Rectum (tissue), 1 donor: ENCODE data around the genes PIEZO2 and MC2R.

DNA sequence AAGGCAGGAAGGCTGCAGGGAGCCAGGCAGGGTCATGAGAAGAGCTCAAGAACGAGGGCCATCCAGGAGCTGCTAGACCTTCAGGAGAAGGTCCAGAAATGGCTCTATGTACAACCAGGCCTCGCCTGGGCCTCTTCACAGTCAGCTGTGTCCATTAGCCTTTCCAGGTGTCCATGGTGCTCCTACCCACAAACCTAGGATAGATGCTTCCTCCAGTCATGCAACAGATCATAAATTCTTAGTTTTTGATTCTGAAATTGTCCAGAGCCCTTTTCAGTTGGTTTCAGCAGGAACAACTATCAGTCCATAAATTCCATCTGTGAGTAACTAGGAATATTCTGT is 92.8 kb downstream of the PIEZO2 start:
- PRO-cap, result no peak

- PRO-cap, result no peak
Observed at GRCh38 chr18:11121608-11121862, 27.8 kb downstream of the PIEZO2 start.

DNA sequence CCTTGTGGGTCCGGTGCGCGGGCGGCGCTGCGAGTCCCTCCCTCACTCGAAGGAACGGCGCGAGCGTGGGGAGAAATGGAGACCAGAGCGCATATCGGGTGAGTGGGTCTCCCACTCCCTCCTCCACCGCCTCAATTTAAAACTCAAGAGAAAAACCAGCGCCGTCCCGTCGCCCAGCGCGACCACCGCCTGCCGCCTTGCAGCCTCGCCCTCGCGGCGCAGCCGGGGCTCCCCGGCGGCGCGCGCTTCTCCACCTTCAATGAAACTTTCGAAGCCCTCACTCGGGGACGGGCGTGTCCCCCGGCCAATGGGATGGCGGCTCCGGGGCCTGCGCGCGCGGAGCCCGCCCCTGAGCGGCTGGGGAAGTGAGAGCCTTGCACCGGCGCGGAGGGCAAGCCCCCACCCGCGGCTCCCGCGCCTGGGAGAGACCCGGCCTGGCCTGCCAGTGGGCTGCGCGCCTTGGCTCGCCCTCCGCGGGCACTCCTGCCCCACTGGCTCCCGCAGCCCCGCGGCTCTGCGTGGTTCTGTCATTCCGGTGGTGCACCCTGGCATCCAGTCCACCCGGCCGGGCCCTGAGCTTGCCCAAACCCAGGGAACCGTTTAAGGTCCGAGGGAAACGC is at the start of gene PIEZO2:
PIEZO2 (minus strand) TSS at position 261 of the 620 bp plus-strand sequence.
- PRO-cap, result bidirectional peak, plus-strand start at position 377 of the sequence, minus-strand start at position 261 of the sequence

DNA sequence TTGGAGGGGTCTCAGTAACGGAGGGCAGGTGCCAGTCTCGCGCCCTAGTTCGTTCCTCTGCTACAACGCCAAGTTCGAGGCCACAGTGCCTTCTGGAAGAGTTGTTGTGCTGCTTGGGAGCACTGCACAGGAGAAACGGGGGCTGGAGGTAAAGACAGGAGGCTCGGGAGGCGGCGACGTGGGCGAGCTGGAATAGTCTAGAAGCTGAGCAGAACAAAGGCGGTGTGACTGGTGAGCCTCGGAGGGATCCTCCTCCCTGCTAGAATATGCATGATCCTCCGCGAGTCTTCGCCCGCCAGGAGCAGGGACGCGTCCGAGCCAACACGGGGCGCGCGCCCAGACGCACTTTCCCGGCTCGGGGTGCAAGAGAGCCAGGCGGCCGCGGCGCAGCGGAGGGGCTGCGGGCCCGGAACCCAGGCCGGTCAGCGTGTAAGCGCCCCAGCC is 62.2 kb downstream of the GNAL start:
- PRO-cap, result unidirectional peak, plus-strand start at position 345 of the sequence

DNA sequence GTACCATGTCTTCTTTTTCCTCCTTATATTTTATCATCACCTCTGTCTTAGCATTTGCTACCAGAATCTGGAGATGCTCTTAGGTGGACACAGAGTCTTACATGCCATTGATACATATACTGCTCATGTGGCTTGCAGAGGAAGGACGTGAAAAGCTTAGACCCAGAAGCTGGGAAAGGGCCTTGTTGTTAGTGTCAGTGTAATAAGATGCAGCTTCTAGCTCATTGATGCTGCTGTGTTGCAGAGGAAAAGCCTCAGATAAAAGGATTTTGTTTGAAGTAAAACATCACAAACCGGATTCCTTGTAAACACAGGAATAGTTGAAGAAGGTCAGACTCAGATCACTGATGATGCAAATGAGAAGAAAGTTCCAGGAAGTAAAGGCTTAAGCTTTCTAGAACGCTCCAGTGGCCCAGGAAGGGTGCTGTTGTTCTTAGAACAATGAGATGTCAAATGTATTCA is 61.5 kb upstream of the CHMP1B start:
- PRO-cap, result no peak

DNA sequence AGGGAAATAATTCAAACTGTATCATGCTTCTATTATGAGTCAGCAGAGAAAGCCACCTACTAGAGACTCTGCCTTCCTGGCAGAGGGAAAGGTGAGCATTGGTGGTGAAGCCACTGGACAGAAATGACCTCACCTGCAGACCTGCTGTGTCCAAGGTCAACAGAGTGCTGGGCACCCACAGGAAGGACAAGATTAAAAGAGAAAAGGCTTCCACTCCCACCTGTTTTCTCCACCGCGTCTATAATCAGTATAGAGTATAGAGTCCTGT is 20.4 kb downstream of the MPPE1 start:
- PRO-cap, result unidirectional peak, plus-strand start at position 98 of the sequence

GRCh38 chr18:12254521-12254930 is 365 bp downstream of the CIDEA start:
- PRO-cap, result no peak

DNA sequence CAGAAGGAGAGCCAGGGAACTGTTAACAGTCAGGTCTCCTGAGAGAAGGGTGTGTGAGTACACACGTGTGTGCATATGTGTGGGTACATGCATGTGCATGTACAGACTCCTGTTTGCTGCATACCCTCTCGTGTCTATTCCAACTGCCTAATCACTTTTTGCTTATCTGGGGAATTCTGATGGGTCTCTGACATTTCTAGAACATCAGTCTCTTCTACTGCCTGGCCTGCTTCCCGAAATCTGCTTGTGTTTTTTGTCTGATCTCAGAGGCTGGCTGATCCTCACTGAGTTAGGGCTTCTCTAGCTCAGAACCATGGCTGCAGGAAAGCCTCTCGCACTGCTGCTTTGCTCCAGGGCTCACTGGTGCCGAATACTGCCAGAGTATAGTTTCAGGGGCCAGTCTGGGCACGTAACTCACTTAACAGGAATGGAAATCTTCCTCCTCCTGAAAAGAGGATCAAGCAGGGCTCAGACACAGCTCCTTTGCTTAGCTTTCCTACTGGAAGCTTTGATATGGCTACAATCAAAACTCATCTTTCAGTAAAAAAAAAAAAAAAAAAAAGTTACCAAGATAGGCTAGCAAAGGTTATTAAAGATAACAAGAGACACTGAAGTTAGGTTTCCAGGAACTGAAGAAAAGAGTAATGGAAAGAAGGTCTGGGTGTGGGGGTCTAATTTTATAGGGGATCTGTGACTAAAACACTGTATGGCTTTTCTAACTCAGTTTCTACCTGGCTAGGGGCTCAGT is 63.0 kb downstream of the PRELID3A start:
- PRO-cap, result no peak

DNA sequence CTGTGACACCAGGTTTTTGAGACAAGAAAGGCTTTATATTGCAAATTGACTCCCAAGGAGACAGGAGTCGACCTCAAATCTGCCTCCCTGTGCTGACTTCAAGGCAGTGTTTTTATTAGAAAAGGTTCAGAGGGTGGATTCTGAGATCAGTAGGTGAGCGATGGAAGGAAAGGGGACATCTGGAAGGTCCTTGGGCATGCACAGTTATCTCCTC is 10.4 kb downstream of the PSMG2 start:
- PRO-cap, result no peak

- PRO-cap, result unidirectional peak, minus-strand start at chr18:12947412; unidirectional peak, minus-strand start at chr18:12947498; bidirectional peak, plus-strand start at chr18:12948031, minus-strand start at chr18:12947664
Observed at GRCh38 chr18:12946484-12947797, 870 bp upstream of the SEH1L start.

DNA sequence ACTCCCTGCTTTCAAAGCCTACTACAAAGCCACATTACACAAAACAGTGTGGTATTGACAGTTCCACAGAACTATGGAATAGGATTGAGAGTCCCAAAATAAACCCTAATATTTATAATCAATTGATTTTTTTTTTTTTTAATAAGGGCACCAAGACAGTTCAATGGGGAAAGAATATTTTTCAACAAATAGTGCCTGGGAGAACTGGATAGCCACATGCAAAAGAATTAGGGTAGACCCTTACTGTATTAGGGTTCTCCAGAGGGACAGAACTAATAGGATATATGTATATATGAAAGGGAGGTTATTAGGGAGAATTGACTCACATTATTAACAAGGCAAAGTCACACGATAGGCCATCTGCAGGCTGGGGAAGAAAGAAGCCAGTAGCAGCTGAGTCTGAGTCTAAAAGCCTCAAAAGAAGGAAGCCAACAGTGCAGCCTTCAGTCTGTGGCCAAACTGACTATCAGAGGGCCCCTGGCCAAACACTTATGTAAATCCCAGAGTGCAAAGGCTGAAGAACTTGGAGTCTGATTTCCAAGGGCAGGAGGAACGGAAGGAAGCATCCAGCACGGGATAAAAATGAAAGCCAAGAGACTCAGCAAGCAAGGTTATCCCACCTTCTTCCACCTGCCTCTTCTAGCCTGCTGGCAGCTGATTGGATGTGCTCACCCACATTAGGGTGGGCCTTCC is 108.1 kb upstream of the LDLRAD4 start:
- PRO-cap, result no peak

DNA sequence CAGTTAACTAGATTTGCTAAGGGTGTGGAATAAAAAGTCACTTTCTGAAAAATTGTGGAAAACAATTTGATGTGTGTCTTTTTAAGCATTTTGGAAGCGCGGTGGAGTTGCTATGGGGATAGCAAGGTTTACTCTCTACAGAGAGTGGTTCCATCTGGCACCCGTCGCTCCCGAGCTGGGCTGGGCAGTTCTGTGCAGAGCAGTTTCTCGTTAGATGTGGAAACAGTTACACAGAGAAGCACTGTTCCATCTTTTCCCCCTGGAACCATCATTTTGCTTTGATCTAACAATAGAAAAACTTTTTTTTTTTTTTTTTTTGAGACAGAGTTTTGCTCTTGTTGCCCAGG is 17.4 kb downstream of the LDLRAD4 start:
- PRO-cap, result no peak

- PRO-cap, result no peak
Observed at GRCh38 chr18:13265919-13267238, 47.8 kb downstream of the LDLRAD4 start.

GRCh38 chr18:13273710-13274300 is 55.2 kb downstream of the LDLRAD4 start:
- PRO-cap, result unidirectional peak, minus-strand start at chr18:13274104

- PRO-cap, result no peak
Observed at GRCh38 chr18:13276581-13277639, 58.4 kb downstream of the LDLRAD4 start.

DNA sequence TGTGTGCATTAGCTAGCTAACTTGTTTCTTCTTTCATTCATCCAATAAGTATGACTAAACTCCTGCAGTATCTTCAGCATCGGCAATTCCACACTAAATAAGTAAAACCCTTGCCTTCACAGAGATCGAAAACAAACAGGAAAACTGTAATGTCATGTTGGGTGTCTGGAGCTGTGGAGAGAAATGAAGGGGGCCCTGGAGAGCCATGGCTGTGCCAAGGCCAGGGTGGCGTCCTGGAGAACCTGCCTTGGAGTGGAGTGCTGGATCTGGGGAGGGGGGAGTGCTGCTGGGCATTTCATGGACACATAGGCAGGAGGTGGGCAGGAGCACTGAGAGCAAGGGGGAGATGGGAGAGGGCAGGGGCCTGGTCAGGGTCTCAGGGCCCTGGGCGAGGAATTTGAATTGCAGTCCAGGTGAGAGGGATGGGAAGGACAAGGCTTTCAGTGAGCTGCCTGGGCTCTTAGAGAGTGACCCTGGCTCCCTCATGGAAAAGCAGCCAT is 238.7 kb downstream of the FAM210A start:
- PRO-cap, result no peak

GRCh38 chr18:13564971-13565775 is 161.2 kb downstream of the FAM210A start:
- PRO-cap, result no peak

GRCh38 chr18:13915466-13915955 is at the start of gene MC2R:
MC2R (minus strand) TSS chr18:13915536.
- PRO-cap, result no peak

- PRO-cap, result bidirectional peak, plus-strand start at chr18:14179072, minus-strand start at chr18:14178978
Observed at GRCh38 chr18:14178755-14179718, 46.8 kb upstream of the ZNF519 start.

GRCh38 chr18:14222506-14223192 is 90.4 kb upstream of the ZNF519 start:
- PRO-cap, result no peak